K562 (cell line): Measurements from ENCODE around the gene NTSR2.

GRCh38 chr2:10308475-10308767 is 5.7 kb downstream of the HPCAL1 start:
- RAMPAGE, long total RNA = no peak
- RRBS = no CpG with 5 or more reads among the region's 5 CpGs
PRO-cap:
- standard = no peak
- CoPRO, capped RNA only, 2 experiments = no peak in any of the 2 experiments
- CoPRO, capped and uncapped RNA, 2 experiments = no peak in any of the 2 experiments
- CoPRO, uncapped RNA only, 2 experiments = no peak in any of the 2 experiments
CAGE:
- cytosol, long polyA plus RNA = no peak
- long polyA plus RNA = no peak
- nucleolus, long total RNA = no peak
- nucleus, long polyA plus RNA = no peak

GRCh38 chr2:10405387-10405837 is 42.7 kb downstream of the ODC1 start:
- RAMPAGE, long total RNA = no peak
- RRBS = no CpG with 5 or more reads among the region's 14 CpGs
PRO-cap:
- standard = no peak
- CoPRO, capped RNA only, 2 experiments = no peak in any of the 2 experiments
- CoPRO, capped and uncapped RNA, 2 experiments = no peak in any of the 2 experiments
- CoPRO, uncapped RNA only, 2 experiments = no peak in any of the 2 experiments
CAGE:
- cytosol, long polyA plus RNA = no peak
- long polyA plus RNA = no peak
- nucleolus, long total RNA = no peak
- nucleus, long polyA plus RNA = no peak

DNA sequence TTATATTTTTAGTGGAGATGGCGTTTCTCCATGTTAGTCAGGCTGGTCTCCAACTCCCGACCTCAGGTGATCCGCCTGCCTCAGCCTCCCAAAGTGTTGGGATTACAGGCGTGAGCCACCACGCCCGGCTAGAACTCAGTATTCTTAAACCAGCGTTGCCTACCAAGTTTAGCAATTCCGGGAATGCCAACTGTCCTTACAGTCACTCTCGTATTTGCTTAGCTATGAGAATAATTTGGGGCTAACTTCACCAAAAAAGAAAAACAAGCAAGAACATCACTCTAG is 1.9 kb downstream of the ODC1 start:
- RAMPAGE, long total RNA = no peak
- RRBS = 8% methylated on average over 2 of the region's 9 CpGs
PRO-cap:
- standard = no peak
- CoPRO, capped RNA only, 2 experiments = no peak in any of the 2 experiments
- CoPRO, capped and uncapped RNA, 2 experiments = no peak in any of the 2 experiments
- CoPRO, uncapped RNA only, 2 experiments = no peak in any of the 2 experiments
CAGE:
- cytosol, long polyA plus RNA = no peak
- long polyA plus RNA = no peak
- nucleolus, long total RNA = no peak
- nucleus, long polyA plus RNA = no peak

DNA sequence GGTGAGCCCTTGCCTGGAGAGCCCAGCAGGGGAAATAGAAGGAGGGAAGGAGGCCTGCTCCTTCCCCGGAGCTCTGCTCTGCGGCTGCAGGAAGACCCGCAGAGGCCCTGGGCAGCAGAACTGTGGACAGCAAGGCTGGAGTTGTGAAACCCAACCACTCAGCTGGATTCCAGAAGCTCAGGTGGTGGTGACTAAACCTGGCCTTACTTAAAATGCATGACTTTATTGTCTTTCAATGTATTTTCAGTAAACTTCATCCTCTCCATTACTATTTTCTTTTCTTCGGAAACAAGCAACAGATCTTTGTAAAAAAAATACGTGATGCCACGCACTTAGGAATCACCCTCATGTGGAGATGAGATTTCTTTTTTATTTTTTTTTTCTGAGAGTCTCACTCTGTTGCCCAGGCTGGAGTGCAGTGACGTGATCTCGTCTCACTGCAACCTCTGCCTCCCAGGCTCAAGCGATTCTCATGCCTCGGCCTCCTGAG is 2.4 kb upstream of the ODC1 start:
- RAMPAGE, long total RNA = no peak
- RRBS = no CpG with 5 or more reads among the region's 10 CpGs
PRO-cap:
- standard = no peak
- CoPRO, capped RNA only, 2 experiments = no peak in any of the 2 experiments
- CoPRO, capped and uncapped RNA, 2 experiments = no peak in any of the 2 experiments
- CoPRO, uncapped RNA only, 2 experiments = no peak in any of the 2 experiments
CAGE:
- cytosol, long polyA plus RNA = no peak
- long polyA plus RNA = no peak
- nucleolus, long total RNA = no peak
- nucleus, long polyA plus RNA = no peak

DNA sequence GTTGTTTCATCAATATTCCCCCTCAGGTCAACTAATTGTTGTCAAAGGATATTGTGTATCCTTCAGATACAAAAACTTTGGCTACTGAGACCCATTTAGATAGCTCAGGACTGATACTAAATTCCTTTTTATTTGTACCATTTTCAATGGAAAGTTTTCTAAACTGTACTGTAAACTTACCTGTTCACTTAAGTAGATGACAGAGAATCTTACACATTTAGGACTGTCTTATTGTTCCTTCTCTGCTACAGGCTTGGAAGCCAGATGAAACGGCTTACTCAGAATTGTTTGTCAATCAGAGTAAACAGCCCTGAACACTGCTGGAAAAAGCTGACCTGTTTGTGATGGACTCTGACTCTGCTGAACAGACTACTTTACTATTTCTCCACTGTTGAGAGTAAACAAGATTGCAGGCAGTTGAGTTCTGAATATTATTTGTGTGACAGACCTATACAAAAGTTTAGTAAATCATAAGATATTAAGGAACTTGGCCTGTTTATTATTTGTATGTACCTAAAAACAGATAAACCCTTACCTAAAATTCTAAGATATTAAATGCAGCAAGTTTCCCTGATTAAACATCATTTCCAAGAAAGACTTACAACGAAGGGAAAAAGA is 99.1 kb downstream of the NOL10 start:
- RAMPAGE, long total RNA = no peak
- RRBS = no CpG with 5 or more reads among the region's 2 CpGs
PRO-cap:
- standard = no peak
- CoPRO, capped RNA only, 2 experiments = no peak in any of the 2 experiments
- CoPRO, capped and uncapped RNA, 2 experiments = no peak in any of the 2 experiments
- CoPRO, uncapped RNA only, 2 experiments = no peak in any of the 2 experiments
CAGE:
- cytosol, long polyA plus RNA = no peak
- long polyA plus RNA = no peak
- nucleolus, long total RNA = no peak
- nucleus, long polyA plus RNA = no peak

DNA sequence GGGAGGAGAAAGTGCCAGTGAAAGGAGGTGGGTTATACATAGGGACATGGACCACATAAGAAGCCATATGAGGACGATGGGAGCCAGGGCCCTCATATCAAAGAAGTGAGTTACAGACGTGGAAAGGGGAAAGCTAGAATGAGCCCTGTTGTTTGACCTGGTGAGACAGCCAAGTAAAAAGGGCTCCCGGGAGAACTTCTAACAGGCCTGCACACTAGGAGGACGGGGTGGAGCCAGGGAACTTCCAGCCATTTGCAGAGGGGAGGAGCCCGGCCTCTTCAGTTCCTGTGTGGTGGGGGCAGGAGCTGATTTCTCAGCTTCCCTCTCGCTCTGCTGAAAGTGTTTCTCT is 61.7 kb upstream of the C2orf50 start:
- RAMPAGE, long total RNA = no peak
- RRBS = 6% methylated on average over 2 of the region's 6 CpGs
PRO-cap:
- standard = no peak
- CoPRO, capped RNA only, 2 experiments = no peak in any of the 2 experiments
- CoPRO, capped and uncapped RNA, 2 experiments = no peak in any of the 2 experiments
- CoPRO, uncapped RNA only, 2 experiments = no peak in any of the 2 experiments
CAGE:
- cytosol, long polyA plus RNA = no peak
- long polyA plus RNA = no peak
- nucleolus, long total RNA = no peak
- nucleus, long polyA plus RNA = no peak

- RAMPAGE, long total RNA = no peak
- RRBS = no CpG with 5 or more reads among the region's 7 CpGs
PRO-cap:
- standard = no peak
- CoPRO, capped RNA only, 2 experiments = no peak in any of the 2 experiments
- CoPRO, capped and uncapped RNA, 2 experiments = no peak in any of the 2 experiments
- CoPRO, uncapped RNA only, 2 experiments = no peak in any of the 2 experiments
CAGE:
- cytosol, long polyA plus RNA = no peak
- long polyA plus RNA = no peak
- nucleolus, long total RNA = no peak
- nucleus, long polyA plus RNA = no peak
Observed at GRCh38 chr2:11197301-11197975, 42.2 kb downstream of the SLC66A3 start.

GRCh38 chr2:11201232-11201642 is 46.0 kb downstream of the SLC66A3 start:
- RAMPAGE, long total RNA = no peak
- RRBS = no CpG with 5 or more reads among the region's 3 CpGs
PRO-cap:
- standard = no peak
- CoPRO, capped RNA only, 2 experiments = no peak in any of the 2 experiments
- CoPRO, capped and uncapped RNA, 2 experiments = no peak in any of the 2 experiments
- CoPRO, uncapped RNA only, 2 experiments = no peak in any of the 2 experiments
CAGE:
- cytosol, long polyA plus RNA = no peak
- long polyA plus RNA = no peak
- nucleolus, long total RNA = no peak
- nucleus, long polyA plus RNA = no peak

DNA sequence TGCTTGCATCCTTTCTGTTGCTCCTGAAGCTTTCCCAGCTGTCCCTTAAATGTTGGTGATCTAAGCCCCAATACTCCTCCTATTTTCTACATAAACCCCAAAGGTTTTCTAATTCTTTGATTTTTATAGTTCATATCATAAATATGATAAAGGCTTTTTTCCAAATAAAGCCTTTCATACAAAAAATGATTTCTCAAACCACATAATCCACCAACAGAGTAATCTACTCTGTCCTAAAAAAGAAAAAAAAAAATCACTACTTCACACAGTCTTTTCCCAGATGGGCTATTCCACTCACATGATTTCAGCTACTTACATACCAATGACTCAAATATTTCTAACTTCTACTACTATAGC is 57.2 kb downstream of the SLC66A3 start:
- RAMPAGE, long total RNA = no peak
PRO-cap:
- standard = no peak
- CoPRO, capped RNA only, 2 experiments = no peak in any of the 2 experiments
- CoPRO, capped and uncapped RNA, 2 experiments = no peak in any of the 2 experiments
- CoPRO, uncapped RNA only, 2 experiments = no peak in any of the 2 experiments
CAGE:
- cytosol, long polyA plus RNA = no peak
- long polyA plus RNA = no peak
- nucleolus, long total RNA = no peak
- nucleus, long polyA plus RNA = no peak

DNA sequence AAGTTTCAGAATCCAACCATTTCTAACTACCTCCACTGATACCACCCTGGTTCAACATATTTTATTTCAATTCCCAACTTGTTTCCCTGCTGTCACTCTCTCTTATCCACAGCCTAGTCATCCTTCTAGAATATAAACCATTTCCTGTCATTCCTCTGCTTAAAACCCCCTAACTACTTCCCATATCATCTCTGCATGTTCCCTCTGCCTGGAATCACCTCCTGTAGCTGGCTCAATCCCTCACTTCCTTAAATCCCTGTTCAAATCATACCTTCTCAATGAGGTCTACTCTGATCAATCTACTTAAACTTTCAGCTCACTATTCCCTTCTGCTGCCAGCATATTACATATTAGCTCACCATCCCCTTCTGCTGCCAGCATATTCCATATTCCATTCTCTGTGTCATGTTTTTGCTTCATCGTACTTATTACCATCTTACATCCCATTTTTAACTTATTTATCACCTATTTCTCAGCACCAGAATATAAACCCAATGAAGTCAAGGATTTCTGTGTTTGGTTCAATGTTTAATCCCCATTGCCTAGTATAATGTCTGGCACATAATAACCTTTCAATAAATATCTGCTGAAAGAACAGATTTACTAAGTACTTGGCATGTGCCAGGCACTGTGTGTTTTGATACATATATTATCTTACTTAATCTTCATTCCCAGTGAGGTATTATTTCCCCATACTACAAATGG is 93.5 kb downstream of the ROCK2 start:
- RAMPAGE, long total RNA = no peak
- RRBS = no CpG with 5 or more reads among the region's 1 CpG
PRO-cap:
- standard = no peak
- CoPRO, capped RNA only, 2 experiments = no peak in any of the 2 experiments
- CoPRO, capped and uncapped RNA, 2 experiments = no peak in any of the 2 experiments
- CoPRO, uncapped RNA only, 2 experiments = no peak in any of the 2 experiments
CAGE:
- cytosol, long polyA plus RNA = no peak
- long polyA plus RNA = no peak
- nucleolus, long total RNA = no peak
- nucleus, long polyA plus RNA = no peak

DNA sequence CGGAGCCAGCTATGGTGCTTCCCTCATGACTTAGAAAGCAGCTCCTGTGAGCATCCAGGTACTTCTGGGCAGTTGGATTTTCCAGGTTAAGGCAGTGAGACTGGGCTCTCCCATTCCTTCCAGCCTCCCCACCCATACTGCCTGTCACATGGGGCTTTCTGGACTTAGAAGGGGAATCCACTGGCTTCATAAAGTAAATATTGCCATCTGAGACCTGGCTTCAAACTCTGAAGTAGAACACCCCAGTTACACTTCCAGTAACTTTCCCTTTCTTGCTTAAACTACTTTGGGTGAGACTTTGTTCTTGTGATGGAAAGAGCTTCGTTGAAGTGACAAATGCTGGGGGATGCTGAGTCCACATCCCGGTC is 31.4 kb upstream of the ROCK2 start:
- RAMPAGE, long total RNA = no peak
- RRBS = no CpG with 5 or more reads among the region's 3 CpGs
PRO-cap:
- standard = no peak
- CoPRO, capped RNA only, 2 experiments = no peak in any of the 2 experiments
- CoPRO, capped and uncapped RNA, 2 experiments = no peak in any of the 2 experiments
- CoPRO, uncapped RNA only, 2 experiments = no peak in any of the 2 experiments
CAGE:
- cytosol, long polyA plus RNA = no peak
- long polyA plus RNA = no peak
- nucleolus, long total RNA = no peak
- nucleus, long polyA plus RNA = no peak

DNA sequence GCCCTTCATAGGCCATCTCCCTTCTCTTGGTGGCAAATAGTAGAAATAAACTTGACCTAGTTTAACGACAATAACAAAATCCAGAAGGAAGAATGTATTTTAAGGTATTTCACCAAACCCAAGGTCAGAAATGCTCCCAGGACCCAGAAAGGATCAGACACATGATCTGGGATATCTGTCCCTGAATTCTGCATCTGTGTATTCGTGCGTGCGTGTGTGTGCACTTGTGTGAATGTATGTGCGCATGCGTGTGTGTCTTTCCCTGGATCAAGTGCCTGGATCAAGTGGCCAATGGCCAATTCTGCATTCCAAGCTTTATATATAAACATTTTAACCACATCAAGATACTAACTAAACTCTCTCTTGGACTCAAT is 45.0 kb upstream of the ROCK2 start:
- RAMPAGE, long total RNA = no peak
- RRBS = no CpG with 5 or more reads among the region's 6 CpGs
PRO-cap:
- standard = no peak
- CoPRO, capped RNA only, 2 experiments = no peak in any of the 2 experiments
- CoPRO, capped and uncapped RNA, 2 experiments = no peak in any of the 2 experiments
- CoPRO, uncapped RNA only, 2 experiments = no peak in any of the 2 experiments
CAGE:
- cytosol, long polyA plus RNA = no peak
- long polyA plus RNA = no peak
- nucleolus, long total RNA = no peak
- nucleus, long polyA plus RNA = no peak

DNA sequence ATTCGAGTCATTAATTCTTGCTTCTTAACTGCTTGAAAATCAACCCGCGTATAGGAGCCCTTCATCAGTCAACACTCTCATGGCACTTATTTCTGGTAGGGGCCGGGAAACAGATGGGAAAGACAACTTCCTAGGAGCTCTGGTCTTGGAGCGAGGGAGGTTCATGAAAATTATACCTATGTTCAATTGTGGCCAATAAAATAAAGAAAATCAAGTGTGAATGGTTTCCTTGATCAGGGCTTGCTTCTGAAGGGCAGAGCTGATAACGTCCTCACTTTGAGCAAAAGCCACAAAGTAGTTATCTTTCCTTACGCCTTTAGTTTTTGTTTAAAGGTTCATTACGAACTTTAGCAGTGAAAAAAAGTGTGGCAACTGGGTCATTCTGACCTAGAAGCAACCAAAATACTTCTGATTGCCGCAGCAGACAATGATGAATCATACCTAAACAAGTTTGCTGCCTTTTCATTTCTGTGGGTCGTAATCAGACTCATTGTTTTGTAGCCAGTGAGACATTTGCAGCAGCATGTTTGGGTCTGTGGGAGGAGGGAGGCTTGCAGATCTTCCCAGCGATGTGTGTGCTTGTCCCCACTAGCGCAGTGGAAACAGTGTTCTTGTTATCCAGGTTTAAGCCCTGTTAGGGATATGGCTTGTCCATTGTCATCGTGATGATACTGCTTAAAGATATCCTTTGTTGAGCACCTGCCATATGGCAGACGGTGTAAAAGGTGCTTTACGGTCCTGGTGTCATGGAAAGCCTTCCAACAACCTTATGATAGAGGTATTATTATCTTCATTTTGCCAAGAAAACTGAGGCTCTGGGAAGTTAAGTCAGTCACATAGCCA is 1.5 kb upstream of the GREB1 start:
- RAMPAGE, long total RNA = no peak
- RRBS = no CpG with 5 or more reads among the region's 15 CpGs
PRO-cap:
- standard = no peak
- CoPRO, capped RNA only, 2 experiments = no peak in any of the 2 experiments
- CoPRO, capped and uncapped RNA, 2 experiments = no peak in any of the 2 experiments
- CoPRO, uncapped RNA only, 2 experiments = no peak in any of the 2 experiments
CAGE:
- cytosol, long polyA plus RNA = no peak
- long polyA plus RNA = no peak
- nucleolus, long total RNA = no peak
- nucleus, long polyA plus RNA = no peak

GRCh38 chr2:11669623-11670583 is at the start of gene NTSR2:
Gene NTSR2, minus strand, starts transcription at chr2:11670195.
- RAMPAGE, long total RNA = no peak
- RRBS = 33% methylated on average over 21 of the region's 88 CpGs
PRO-cap:
- standard = no peak
- CoPRO, capped RNA only, 2 experiments = no peak in any of the 2 experiments
- CoPRO, capped and uncapped RNA, 2 experiments = no peak in any of the 2 experiments
- CoPRO, uncapped RNA only, 2 experiments = no peak in any of the 2 experiments
CAGE:
- cytosol, long polyA plus RNA = no peak
- long polyA plus RNA = no peak
- nucleolus, long total RNA = no peak
- nucleus, long polyA plus RNA = no peak

DNA sequence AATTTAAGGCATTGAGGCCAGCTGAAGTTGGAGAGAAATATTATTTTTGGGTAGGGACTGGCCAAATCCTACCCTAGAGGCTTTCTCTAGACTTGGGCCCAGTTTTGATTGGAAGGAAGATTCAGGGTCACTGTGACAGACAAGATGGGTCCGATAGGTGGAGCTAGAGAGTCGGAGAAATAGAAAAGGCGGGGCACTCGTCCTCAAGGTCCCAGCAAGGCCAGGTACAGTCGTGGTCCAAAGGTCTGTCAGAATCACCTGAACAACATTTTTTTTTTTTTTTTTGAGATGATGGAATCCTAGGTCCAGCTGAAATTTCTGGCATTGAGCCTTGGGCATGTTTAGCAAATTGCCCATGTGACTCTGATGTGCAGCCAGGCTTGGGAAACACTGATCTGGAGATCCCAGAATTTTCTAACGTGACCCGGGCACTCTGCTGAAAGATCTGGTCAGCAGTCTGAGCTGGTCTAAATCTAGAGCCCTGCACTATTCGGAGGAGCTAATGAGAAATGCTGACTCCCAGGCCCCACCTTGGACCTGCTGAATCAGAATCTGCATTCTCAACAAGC is 23.0 kb upstream of the NTSR2 start:
- RAMPAGE, long total RNA = no peak
- RRBS = no CpG with 5 or more reads among the region's 8 CpGs
PRO-cap:
- standard = no peak
- CoPRO, capped RNA only, 2 experiments = no peak in any of the 2 experiments
- CoPRO, capped and uncapped RNA, 2 experiments = no peak in any of the 2 experiments
- CoPRO, uncapped RNA only, 2 experiments = no peak in any of the 2 experiments
CAGE:
- cytosol, long polyA plus RNA = no peak
- long polyA plus RNA = no peak
- nucleolus, long total RNA = no peak
- nucleus, long polyA plus RNA = no peak

DNA sequence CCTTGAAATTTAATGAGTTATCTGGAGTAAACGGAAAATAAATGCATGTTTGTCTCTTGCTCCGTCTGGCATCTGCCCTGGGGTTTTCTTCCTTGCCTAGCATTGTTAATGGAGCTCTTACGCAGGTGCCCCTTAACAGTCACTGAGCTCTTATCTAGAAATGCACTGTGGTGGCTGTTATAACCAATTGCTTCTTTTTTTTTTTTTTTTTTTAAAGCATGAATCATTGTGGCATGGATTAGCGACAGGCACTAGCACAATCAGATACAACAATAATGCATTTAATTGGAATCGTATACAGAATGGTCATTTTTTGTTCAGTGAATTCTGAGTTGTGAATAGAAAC is 26.9 kb upstream of the LPIN1 start:
- RAMPAGE, long total RNA = no peak
- RRBS = no CpG with 5 or more reads among the region's 5 CpGs
PRO-cap:
- standard = no peak
- CoPRO, capped RNA only, 2 experiments = no peak in any of the 2 experiments
- CoPRO, capped and uncapped RNA, 2 experiments = no peak in any of the 2 experiments
- CoPRO, uncapped RNA only, 2 experiments = no peak in any of the 2 experiments
CAGE:
- cytosol, long polyA plus RNA = no peak
- long polyA plus RNA = no peak
- nucleolus, long total RNA = no peak
- nucleus, long polyA plus RNA = no peak

DNA sequence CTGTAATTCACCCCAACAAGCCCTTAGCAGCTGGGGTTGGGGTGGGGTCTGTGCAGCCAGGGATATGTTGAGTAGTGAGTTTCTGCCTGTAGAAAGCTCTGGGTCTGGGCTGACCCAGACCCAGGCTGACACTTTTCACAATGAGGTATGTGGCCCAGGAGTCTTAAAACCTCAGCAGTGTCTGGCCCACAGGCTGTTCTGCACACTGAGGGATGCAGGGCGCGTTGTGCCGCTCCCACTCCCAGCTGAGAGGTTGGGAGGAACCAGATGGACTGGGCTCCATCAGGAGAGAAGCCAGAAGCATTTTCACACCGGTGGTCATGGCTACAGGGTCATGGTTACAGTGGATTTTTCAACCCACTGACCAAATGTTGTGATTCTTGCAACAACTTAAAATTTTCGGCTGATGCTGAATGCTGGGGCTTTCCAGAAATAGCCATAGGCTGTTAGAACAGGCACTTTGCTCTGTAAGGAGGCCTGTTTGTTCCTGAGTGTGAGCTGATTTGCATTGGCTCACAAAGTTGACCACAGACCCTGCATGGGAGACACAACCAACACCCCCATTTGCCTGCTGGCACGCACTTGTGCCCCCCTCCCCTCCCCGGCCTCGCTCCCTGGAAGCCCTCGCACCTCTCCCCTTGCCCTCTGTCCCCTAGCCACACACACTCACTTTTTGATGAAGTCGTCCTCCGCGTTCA is 3.2 kb downstream of the LPIN1 start:
- RAMPAGE, long total RNA = no peak
- RRBS = no CpG with 5 or more reads among the region's 12 CpGs
PRO-cap:
- standard = no peak
- CoPRO, capped RNA only, 2 experiments = no peak in any of the 2 experiments
- CoPRO, capped and uncapped RNA, 2 experiments = no peak in any of the 2 experiments
- CoPRO, uncapped RNA only, 2 experiments = no peak in any of the 2 experiments
CAGE:
- cytosol, long polyA plus RNA = no peak
- long polyA plus RNA = no peak
- nucleolus, long total RNA = no peak
- nucleus, long polyA plus RNA = no peak

DNA sequence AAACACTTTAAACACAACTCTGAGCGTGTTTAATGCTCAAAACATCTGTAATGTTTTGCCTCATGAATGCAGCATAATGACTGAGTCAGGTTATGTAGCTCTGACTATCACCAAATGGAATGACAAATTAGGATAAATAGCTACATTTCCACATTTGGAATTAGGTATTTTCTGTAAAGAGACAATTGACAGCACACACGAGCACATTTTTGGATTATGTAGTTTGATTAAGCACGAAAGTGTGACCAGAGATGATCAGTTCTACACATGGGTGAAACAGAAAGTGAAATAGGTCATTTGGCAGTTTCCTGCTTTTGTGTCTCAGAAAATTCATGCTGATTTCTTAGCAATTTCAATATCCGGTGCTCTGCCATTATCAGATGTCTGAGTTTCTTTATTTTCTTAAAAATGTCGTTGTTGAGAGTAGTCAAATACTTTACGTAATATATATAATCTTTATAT is 29.0 kb downstream of the LPIN1 start:
- RAMPAGE, long total RNA = no peak
- RRBS = no CpG with 5 or more reads among the region's 6 CpGs
PRO-cap:
- standard = no peak
- CoPRO, capped RNA only, 2 experiments = no peak in any of the 2 experiments
- CoPRO, capped and uncapped RNA, 2 experiments = no peak in any of the 2 experiments
- CoPRO, uncapped RNA only, 2 experiments = no peak in any of the 2 experiments
CAGE:
- cytosol, long polyA plus RNA = no peak
- long polyA plus RNA = no peak
- nucleolus, long total RNA = no peak
- nucleus, long polyA plus RNA = no peak

GRCh38 chr2:12034333-12034950 is 288.0 kb downstream of the LPIN1 start:
- RAMPAGE, long total RNA = no peak
- RRBS = no CpG with 5 or more reads among the region's 9 CpGs
PRO-cap:
- standard = no peak
- CoPRO, capped RNA only, 2 experiments = no peak in any of the 2 experiments
- CoPRO, capped and uncapped RNA, 2 experiments = no peak in any of the 2 experiments
- CoPRO, uncapped RNA only, 2 experiments = no peak in any of the 2 experiments
CAGE:
- cytosol, long polyA plus RNA = no peak
- long polyA plus RNA = no peak
- nucleolus, long total RNA = no peak
- nucleus, long polyA plus RNA = no peak